RPMI7951 (cell line): ENCODE results near the gene HSD11B1L.

DNA sequence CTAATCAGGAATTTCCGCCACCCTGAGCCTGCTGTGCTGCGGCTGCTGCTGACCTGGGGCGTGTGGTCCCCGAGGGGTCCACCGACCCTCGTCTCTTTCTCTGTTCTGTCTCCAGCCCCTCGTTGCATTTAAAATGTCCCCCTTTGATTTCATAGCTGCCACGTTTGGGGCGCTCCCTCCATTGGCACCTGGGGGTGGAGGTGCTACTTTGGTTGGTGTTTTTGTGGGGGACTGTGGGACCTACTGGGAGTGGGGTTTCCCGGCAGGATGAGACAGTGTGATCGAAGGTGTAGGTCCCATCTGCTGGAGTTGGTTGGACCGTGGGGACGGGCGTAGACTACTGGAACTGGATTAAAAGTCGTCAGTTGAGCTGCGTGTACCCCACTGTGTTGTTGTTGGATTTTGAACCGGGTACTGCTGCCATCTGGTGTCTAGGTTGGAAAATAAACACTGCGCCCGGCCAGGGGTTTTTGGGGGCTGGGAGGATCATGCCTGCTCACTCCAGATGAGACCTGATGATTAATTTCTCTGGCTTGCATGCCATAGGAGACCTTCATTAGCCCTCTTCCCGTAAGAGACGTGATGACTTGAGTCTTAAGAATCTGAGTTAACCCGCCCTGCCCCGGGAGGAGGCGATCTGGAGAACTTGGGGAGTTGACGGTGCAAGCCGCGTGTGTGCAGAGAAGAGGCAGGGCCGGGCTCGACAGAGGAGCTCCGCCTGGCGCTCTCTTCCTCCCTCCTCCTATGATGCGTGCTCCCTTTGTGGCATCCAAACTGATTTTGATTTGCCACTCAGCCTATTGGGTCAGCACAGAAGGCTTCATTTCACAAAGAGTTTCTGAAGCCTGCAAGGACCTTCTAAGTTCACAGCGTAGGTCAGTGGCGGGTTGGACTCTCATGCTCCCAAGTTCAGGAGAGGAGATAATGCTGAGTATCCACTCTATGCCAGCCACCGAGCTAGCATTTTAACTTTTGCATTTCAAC lies 2.5 kb downstream of the UHRF1 start:
- RAMPAGE, long total RNA, result no peak

GRCh38 chr19:4927423-4927913 lies 18.2 kb downstream of the UHRF1 start:
- RAMPAGE, long total RNA, result no peak

DNA sequence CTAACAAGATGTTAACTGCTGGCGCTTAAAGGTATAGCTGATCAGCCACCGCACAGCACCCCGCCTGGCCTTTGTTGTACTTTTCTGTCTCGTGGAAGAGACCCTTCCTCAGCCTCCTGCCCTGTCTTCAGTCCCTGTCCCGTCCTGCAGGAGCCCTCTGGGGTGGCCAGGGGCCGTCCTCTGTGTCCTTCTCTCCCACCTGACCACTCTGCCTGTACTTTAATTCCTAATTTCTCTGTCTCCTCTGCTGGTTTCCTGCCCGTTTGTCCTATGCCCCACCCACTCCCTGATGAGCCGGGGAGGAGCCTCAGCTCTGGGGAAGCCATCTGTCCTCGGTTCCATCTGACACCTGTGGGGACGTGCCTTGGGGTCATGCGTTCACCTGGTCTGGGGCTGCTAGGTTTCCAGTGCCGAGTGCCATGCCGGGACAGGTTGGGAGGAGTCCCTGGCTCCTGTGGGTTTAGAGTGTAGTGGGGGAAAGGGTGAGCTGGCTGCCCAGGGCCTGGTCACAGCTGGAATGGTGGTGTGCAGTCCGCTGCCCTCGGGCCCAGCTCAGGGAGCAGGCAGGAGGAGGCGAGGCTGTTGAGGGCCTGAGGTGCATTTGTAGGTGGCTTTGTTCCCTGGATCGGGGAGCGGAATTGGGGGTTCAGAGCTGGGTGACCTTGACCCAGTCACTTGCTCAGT lies 2.4 kb downstream of the KDM4B start:
- RAMPAGE, long total RNA, result no peak

DNA sequence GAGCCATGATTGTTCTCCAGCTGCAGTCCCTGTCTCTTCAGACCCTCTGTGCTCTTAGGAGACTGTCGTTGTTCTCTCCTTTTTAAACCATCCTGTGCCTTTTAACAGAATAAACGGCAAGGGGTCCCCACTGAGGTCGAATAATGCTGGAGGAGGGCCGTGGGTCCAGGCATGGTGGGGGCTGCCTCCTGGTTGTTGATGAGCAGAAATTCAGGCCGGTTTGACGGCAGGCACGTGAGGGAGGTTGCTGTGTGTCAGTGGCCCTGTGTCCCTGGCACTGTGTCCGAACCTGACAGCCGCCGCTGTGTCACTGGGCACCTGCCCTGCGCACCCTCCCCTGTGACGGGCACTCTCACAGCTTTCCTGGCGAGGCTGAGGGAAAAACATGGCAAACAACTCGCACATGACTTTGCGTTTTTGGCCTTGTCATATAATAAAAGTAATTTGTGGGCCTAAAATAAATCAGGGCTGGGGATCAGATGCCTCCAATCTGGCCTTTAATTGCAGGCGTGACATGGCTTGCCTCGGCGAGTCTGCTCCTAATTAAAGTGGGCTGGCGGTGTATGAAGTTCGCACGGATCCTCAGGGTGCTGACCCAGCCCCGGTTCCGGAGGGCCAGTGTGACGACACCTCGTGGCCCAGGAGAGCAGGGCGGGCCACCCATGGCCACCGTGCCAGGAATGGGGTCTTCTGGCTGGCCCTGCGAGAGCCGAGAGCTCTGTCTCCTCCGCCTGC lies 91.7 kb downstream of the KDM4B start:
- RAMPAGE, long total RNA, result no peak

DNA sequence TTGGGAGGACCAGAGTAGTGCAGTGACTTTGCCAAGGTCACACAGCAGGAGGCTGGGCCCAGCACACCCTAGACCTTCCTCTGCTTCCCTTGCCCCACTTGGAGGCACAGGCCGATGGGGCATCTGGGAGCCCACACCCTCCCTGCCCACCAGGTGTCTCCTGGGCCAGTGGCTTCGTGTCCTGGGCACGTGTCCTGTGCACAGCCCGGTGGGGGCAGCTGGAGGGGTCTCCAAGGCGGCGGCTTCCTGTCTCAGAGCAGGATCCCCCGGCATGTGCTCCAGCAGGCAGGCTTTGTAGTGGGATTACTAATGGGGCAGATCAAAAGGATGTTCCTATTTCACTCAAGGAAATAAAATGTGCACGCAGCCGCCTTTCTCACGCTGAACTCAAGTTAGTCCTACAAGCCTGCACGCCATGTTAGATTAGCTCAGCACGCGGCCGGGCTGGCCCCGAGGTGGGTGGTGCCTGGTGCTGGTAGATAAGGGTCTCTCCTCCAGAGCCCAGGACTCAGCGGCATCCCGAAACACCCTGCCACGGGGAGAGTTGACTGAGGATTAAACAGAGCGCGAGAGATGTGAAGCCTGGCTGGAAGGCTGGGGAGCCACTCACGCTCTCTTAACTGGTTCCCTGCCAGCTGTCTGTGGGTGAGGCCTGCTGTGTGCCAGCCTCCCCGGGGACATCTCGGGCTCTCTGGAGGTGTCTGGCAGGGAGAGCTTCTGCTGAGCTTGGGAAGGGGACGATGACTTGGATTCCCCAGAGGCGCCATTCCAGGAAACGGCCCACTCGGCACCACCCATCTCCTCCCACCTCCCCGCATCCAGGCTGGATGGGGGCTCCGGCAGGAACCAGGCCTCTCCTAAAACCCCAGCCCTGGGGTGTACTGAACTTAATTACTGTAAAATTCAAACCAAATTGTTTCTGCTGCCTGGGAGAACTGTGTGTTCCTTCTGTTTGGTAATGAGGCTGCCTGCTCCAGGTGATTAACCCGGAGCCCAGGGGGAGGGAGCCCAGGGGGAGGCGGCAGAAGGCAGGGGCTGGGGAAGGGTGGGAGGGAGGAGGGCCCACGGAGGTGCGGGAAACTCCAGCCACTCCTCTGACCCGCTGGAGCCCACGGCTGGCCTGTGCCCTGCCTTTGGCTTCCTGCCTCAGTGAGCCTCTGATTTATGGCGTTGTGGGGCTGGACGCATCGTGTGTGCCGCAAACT lies 122.2 kb downstream of the KDM4B start:
- RAMPAGE, long total RNA, result no peak

- RAMPAGE, long total RNA, result no peak
Measured at GRCh38 chr19:5111396-5111975, 142.6 kb downstream of the KDM4B start.

- RAMPAGE, long total RNA, result no peak
Measured at GRCh38 chr19:5139163-5139876, 170.4 kb downstream of the KDM4B start.

GRCh38 chr19:5147848-5148731 lies 179.2 kb downstream of the KDM4B start:
- RAMPAGE, long total RNA, result no peak

- RAMPAGE, long total RNA, result no peak
Measured at GRCh38 chr19:5150908-5151323, 182.0 kb downstream of the KDM4B start.

GRCh38 chr19:5214290-5214995 lies 126.2 kb downstream of the PTPRS start:
- RAMPAGE, long total RNA, result no peak

DNA sequence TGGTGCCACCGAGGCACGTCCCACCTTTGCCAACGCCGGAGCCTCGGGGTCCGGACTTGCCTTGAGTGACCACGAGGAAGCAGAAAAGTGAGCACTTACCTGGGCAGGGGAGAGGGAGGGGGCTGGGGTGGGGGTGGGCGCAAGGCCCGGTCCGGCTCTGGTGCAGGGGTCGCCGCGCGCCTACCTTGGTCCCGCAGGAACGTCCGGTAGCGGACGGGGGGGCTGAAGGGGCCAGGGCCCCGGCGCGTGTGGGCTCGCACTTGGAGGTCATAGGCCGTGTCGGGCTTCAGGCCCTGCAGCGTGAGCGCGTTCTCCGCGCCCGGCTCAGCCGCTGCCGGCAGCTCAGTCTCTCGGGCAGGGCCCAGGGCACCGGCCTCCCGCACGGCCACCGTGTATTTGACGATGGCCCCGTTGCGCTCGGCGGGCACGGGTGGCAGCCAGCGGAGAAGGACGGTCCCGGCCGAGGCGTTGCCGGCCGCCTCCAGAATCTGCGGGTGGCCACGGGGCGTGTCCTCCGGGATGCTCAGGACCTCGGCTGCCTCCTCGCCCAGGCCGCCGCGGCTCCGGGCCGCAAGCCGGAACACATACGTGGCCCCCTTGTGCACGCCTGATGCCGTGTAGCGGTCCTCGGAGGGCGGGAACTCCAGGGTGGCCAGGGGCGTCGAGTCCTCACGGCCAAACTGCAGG lies 118.0 kb downstream of the PTPRS start:
- RAMPAGE, long total RNA, result no peak

DNA sequence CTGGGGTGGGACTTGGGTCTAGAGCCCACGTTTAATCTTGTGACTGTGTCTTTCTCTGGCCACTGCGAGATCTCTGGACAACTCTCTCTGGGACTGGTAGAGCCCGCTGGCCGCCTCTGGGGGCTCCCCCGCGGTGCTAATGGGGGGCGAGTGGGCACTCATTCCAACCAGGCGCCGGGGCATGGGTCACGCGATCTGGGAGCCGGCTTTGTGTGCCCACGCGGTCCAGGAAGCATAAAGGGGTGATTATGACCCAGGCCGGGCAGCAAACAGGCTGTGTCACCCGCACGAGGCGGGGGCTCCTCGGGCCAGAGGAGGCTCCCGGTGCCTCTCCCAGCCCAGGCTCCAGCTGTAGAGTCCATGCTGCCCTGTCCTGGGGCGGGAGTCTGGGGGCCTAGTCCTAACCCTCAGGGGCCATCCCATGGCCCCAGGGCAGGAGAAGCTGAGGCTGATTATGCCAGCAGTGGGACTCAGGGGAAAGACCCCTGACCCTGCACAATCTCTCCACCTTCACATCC lies 50.3 kb downstream of the PTPRS start:
- RAMPAGE, long total RNA, result no peak

- RAMPAGE, long total RNA, result no peak
Measured at GRCh38 chr19:5536319-5536879, 81.2 kb downstream of the ZNRF4 start.

- RAMPAGE, long total RNA, result no peak
Measured at GRCh38 chr19:5594597-5595233, 27.9 kb downstream of the SAFB2 start.

GRCh38 chr19:5623564-5623661 lies 530 bp downstream of the SAFB start:
- RAMPAGE, long total RNA, result no peak

- RAMPAGE, long total RNA, result no peak
Measured at GRCh38 chr19:5635049-5635981, 12.4 kb downstream of the SAFB start.

DNA sequence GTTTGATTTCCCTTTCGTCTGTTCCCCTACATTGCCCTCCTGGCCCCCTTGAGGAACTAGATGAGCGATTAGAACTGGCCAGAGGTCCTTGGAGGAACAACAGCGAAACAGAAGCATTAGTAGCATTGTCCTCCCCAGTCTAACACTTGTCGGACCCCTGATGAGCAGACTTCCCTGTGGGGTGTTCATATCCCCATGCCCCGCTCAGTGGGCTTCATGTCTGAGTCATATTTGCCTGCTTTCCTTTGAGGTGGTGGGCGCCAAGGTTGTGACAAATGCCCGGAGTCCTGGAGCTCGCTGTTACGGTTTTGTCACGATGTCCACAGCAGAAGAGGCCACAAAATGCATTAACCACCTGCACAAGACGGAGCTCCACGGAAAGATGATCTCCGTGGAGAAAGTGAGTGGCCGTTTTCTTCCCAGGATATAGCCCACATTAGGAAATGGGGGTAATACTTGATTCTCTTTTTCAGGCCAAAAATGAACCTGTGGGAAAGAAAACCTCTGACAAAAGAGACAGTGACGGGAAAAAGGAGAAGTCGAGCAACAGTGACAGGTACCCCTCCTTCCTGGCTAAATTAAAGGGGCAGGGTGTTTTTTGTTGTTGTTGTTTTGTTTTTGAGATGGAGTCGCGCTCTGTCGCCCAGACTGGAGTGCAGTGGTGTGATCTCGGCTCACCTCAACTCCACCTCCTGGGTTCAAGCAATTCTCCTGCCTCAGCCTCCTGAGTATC lies 27.3 kb downstream of the MICOS13 start:
- RAMPAGE, long total RNA, result no peak

DNA sequence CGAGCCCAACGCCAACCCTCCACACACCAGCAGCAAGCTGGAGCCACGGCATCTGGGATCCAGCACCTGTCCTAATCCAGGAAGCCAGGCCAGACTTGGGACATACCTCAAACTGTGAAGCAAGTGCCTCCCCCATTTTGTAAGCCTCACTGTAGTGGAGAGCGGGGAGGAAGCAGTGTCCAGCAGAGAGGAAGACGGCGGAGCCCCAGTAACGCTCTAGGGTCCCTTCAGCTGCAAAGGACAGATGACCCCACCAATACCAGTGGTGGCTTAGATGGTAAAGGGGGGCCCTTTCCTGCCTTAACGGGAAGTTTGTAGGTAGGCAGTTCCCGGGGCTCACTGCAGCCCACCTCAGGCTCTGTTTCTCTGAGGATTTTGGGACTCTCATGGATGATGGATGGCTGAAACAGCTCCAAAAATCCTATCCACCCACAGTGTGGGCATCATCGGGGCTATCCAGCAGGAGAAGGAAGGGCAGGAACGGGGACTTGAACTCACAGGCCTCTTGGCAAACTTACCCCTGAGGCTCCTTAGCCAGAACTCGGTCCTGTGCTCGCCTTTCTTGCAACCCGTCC lies 10.8 kb downstream of the MICOS13 start:
- RAMPAGE, long total RNA, result no peak

DNA sequence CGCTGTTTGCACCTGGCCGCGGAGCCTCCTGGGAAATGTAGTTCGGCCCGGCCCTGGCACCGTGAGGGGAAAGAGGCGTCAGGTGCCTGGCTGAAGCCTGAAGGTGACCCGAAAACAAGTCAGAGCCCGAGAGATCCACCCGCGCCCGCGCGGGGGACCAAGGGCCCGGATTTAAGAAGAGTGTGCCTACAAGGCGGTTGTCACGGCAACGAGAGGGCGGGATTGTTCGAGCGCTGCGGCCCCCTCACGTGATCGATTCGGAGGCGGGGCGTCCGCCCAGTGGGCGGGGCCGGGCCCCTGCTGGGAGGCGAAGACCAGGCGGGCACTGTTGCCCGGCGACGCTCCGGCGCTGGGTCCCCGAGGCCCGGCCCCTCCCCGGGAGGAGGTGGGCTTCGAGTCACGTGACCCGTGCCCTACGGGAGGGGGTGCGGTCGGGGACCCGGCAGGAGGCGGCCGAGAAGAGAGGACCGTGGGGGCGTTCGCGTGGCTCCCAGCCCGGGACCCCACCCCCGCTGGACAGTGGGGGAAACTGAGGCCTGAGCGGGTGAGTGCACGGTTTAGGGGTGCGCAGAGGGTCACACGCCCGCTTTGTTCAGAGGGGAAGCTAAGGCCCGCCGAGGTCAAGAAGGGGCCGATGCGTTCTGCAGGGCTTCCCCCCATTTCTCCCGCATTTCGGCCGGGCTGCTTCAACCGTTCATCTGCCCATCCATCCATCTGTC lies at the start of gene HSD11B1L:
Gene HSD11B1L (plus strand): TSS at position 300 of the 719 bp plus-strand sequence.
- RAMPAGE, long total RNA, result no peak

DNA sequence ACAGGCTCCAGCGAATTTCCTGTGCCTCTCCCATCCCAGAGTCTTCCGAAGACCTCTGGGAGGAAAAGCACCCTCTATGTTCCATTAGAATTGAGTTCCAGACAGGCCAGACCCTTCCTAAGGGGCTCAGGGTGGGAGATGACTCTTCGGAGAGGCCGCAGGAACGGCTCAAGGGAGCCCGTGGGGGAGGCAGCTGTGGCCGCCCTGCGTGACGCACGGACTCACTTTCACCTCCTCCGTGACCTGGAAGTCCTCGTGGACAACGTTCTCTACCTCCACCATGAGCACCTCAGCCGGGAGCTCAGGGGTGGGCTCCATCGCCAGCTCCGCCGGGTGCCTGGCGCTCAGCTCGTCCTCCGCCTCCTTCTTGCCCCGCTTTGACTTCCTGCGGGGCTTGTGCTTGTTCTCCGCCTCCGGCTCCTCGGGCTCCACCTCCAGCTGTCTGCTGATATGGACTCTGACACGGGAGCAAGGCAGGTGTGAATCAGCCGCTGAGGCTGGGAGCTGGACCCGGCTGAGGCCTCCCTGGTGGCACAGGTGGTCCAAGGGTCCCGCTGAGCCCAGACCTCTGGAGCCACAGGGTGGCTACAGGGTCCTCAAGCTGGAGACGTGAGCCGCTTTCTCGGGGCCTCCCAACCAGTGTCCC lies 8.3 kb downstream of the LONP1 start:
- RAMPAGE, long total RNA, result no peak